Right ventricle myocardium (tissue), 1 donor: ENCODE data around the genes UGGT2, IPO5 and RNF113B.

GRCh38 chr13:96052499-96053680 is at the start of gene UGGT2:
TSS of gene UGGT2 (minus strand) at chr13:96053401.
- PRO-cap, 2 experiments: peak in 2 of 2 experiments; most common plus-strand start chr13:96053608 (in 2); most common minus-strand start chr13:96053387 (in 2)

DNA sequence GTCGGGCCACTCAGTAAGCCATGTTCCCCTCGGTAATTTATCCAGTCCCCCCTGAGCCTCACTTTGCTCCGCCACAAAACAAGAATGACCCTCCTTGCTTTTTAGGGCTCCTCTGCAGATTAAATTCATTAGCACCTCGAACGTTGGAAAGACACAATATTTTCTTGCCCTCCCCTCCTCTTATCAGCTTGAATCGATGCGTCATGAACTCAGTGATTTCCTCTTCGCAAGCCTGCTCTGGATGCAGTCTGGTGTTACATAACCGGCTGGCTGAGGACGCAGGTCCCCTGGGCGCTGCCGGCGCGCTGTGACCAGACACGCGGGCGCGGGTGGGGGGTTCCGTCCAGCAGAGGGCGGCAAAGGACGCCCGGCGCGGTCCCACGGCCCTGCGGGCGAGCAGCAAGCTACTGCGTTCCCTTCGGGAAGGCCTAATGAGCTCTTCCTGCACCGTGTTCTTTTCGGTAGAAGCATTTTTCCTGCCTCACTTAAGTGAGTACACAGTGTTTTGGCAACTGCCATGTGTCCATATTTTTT is 112.3 kb upstream of the MBNL2 start:
- PRO-cap, 2 experiments: no peak in any of the 2 experiments

- PRO-cap, 2 experiments: no peak in any of the 2 experiments
Measured at GRCh38 chr13:97114815-97115419, 107.2 kb upstream of the MBNL2 start.

- PRO-cap, 2 experiments: no peak in any of the 2 experiments
Measured at GRCh38 chr13:97223988-97224742, 2.0 kb downstream of the MBNL2 start.

DNA sequence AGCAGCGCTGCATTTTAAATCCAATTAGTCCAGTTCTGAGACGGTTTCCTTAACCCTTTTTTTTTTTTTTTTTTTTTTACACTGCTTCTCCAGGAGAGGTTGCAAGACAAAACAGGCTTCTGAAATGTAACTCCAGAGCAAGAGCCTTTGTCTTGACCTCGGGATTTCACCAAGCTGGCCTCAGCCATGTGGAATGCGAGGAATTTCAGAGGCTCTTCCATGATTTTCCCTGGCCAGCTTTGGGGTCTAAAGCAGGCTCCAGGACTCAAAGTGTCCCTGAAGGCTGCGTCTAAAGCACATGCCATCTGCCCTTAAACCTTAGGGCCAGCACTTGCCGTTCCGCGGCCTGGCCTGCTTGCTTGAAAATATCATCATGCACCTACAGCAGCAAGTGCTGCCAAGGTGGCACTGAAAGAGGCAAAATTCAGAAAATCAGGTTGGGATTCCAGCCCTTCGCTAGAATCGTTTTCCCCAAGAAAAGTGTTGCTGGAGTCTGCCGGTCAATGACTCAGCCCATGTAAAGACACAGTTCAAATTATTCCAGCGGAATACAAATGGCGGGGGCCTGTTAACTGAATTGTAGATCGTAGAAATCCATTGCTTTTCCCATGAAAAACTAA is 105.7 kb upstream of the RAP2A start:
- PRO-cap, 2 experiments: no peak in any of the 2 experiments

DNA sequence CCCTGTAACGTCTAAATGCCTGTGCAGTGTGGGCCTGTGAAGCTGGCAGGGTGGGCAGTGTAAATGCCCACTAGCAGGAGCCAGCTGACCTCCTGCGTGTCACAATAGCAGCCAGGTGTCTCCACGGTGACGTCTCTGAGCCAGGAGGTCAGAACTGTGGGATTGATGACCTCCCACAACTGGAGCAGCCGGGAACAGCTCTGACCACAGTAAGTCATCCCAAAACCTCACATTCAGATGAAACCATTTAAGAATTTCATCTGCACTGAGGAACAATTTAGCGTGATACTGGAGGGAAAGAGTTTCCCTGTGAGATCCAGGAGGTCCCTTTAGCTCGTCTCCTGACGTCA is at the start of gene IPO5:
TSS of gene IPO5 (plus strand) at position 168 of the 350 bp plus-strand sequence.
- PRO-cap, 2 experiments: no peak in any of the 2 experiments

GRCh38 chr13:98177038-98177389 is at the start of gene RNF113B:
TSS of gene RNF113B (minus strand) at chr13:98177269.
- PRO-cap, 2 experiments: no peak in any of the 2 experiments

- PRO-cap, 2 experiments: no peak in any of the 2 experiments
Measured at GRCh38 chr13:98440503-98440704, 136.5 kb downstream of the STK24 start.

- PRO-cap, 2 experiments: no peak in any of the 2 experiments
Measured at GRCh38 chr13:98445075-98446048, 131.5 kb downstream of the STK24 start.

- PRO-cap, 2 experiments: no peak in any of the 2 experiments
Measured at GRCh38 chr13:98450357-98451180, 126.3 kb downstream of the STK24 start.

- PRO-cap, 2 experiments: no peak in any of the 2 experiments
Measured at GRCh38 chr13:98523325-98524194, 53.3 kb downstream of the STK24 start.

DNA sequence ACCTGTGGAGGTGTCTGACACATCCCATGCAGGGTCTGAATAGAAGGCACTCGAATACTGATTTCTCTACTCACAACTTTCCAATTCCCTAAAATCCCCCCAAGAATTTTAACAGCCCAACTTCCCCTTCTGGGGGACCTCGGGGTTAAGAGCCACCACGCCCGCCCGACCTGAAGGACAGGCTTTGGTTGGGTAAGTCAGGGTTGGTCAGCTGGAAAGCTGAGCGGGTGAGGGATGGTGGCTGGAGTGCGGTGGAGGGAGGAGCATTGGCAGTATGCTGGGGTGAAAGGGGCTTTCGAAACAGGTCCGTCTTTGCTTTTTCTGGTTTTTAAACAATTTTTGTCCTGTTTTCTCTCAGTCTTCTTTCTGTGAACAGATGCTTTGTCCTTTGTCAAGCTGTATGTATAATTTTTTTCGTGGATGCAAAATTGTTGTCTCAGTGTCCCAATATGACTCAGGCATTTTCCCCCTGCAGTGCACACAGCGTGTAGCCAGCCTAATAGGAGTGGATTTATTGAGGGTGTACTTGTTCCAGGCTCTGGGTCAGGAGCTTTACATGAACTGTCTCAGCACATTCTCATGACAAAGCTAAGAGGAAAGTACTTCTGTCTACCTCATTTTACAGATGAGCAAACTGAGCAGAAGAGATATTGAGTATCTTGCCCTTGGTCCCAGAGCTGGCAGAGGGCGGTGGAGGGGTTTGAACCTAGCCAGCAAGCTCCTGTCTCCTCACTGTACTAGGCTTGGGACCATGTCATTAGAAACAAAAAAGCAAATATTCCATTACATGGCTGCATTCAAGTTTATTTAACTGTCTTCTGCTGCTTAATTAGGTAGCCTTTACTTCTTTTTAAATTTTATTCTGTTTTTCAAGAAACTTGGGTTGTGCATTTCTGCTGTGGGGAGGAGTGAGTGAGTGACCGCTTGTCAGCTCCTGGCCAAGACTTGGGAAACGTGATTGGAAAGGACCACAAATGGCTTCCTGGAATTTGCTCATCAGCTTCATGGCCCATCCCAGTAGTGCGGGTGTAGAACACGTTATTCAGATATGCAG is 50.8 kb downstream of the STK24 start:
- PRO-cap, 2 experiments: no peak in any of the 2 experiments

DNA sequence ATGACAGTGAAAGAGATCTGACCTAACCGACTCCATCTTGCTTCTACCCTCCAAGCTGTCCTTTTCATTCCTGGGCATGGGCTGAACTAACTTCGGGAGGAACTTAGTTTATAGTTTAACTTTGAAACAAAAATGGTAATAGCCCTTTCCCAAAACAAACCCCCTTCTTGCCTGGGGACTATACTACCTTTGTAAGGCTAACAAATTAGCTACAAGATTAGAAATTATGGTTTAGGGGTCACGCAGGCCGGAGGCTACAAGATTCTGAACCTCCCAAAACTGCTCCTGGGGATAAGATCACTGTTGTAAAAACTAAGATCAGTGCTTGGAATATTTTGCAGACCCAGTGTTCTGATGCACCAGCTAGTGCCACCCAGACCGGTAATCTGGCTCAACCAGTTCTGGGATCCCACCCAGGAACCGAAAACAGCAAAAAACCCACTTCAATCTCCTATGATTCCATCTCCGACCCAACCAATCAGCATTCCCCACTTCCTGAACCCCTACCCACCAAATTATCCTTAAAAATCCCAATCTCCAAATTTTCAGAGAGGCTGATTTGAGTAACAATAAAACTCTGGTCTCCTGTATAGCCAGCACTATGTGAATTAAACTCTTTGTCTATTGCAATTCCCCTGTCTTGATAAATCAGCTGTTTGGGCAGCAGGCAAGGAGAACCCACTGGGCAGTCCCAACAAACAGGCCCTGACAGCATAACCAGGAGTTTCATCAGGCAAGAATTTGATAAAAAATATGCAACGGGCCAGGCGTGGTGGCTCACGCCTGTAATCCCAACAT is 42.4 kb downstream of the STK24 start:
- PRO-cap, 2 experiments: no peak in any of the 2 experiments

GRCh38 chr13:98548229-98548712 is 28.6 kb downstream of the STK24 start:
- PRO-cap, 2 experiments: no peak in any of the 2 experiments

- PRO-cap, 2 experiments: no peak in any of the 2 experiments
Measured at GRCh38 chr13:98559065-98559606, 17.8 kb downstream of the STK24 start.

DNA sequence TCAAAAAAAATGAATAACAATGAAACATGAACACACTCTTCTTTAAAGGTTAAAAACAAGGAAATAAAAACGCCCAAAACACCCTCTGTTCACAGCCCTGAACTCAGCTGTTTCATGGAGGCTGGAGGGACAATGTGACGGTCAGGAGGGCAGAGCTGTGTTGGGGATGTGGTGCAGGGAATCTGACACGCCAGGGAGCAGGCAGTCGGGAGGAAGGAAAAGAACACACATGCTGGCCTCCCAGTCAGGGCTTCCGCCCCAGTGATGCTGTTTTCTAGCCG is 10.8 kb downstream of the STK24 start:
- PRO-cap, 2 experiments: no peak in any of the 2 experiments

- PRO-cap, 2 experiments: no peak in any of the 2 experiments
Measured at GRCh38 chr13:98585332-98585931, 8.5 kb upstream of the STK24 start.

GRCh38 chr13:98664009-98664370 is 87.1 kb upstream of the STK24 start:
- PRO-cap, 2 experiments: no peak in any of the 2 experiments

DNA sequence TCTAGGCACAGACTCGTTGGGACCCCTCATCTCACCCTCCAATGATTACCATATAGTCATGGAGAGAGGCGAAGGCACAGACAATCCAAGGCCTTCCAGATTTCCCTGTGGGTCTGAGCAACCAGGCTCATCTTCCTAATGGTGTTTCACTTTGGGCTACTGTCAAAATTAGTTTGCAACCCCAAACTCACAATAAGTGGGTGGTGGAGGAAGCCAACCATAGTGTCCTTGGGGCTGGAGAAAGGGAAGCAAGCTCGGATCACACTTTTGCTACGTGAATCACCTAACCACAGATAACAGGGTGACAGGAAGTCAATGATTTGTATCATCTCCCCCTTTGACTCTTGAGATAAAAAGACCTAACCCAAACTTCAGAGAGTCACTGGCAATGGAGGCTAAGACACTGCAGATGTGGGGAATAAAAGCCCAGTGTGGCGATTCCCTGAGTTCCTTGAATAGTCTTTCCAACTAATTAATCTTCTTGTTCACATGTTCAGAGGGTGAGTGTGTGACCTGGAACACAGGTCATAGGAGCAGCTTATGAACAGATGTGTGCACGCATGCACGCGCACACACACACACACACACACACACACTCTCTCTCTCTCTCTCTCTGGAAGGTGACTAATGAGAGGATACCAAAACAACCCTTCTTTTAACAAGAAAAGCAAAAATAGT is 21.0 kb upstream of the DOCK9 start:
- PRO-cap, 2 experiments: no peak in any of the 2 experiments

DNA sequence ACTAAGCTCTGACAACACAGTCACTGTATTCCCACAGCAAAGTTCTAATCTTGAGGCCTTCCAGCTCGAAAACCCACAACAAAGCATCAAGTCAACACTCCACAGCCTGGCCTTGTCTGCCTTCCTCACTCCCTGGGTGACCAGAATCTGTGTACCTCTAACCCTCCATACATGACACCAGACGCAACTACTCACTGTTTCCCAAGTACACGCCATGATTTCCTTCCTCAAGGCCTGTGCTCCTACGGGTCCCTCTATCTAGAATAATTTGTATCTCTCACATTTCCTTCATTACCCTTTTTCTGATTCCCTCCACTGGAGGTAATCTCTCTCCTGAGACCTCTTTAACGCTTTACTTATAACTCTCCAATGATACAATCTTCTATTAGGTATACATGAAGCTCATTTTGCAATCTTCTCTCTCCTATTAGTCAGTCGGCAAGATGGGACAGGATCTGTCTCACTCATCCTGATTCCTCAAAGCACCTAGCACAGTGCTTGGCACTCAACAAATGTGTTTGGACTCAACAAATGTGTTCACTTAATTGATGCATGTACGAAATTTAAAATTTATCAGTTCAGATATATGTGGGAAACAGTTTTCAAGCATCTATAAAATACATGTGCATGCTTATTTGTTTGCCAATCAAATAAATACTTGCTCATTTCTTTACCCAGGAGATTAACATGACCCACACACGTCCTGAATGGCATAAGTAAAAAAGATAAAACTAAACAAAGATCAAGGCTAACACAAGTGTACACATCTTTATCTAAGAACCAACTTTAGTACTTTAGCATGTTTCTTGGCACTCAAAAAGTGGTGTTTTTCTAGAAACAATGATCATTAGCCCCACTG is 87.7 kb upstream of the DOCK9 start:
- PRO-cap, 2 experiments: no peak in any of the 2 experiments